Thoracic aorta endothelial cell (primary cell): Measurements from ENCODE around the genes ATF4, ENTHD1 and TMA7B.

GRCh38 chr22:38971096-38971597 is 11.0 kb upstream of the APOBEC3B start:
- CAGE, long polyA plus RNA: no peak

GRCh38 chr22:39150690-39151203 is 1.7 kb downstream of the CBX7 start:
- CAGE, long polyA plus RNA: no peak

- CAGE, long polyA plus RNA: no peak
Observed at GRCh38 chr22:39153320-39153625, 793 bp upstream of the CBX7 start.

GRCh38 chr22:39233353-39234228 is 11.2 kb downstream of the PDGFB start:
- CAGE, long polyA plus RNA: no peak

DNA sequence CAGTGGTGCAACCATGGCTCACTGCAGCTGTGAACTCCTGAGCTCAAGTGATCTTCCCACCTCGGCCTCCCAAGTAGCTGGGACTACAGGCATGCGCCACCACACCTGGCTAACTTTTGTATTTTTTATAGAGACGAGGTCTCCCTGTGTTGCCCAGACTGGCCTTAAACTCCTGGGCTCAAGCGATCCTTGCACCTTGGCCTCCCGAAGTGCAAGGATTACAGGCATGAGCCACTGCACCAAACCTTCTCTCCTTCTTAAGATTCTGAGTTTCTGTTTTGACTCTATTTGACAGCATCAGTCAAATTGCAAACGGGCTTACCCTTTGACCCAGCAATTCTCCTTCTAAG is 32.7 kb downstream of the RPL3 start:
- CAGE, long polyA plus RNA: no peak

GRCh38 chr22:39292428-39293264 is 26.8 kb downstream of the RPL3 start:
- CAGE, long polyA plus RNA: no peak

DNA sequence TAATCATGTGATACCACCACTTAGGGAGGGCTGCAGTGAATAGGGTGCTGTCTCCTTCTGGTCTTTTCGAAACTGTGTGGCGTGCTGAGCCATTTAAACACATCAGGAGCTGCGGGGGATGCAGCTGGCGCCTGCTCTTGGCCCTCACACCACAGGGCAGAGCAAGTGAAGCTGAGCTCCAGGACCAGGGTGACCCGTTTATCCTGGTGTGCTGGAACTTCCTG is 2.6 kb downstream of the SYNGR1 start:
- CAGE, long polyA plus RNA: no peak

DNA sequence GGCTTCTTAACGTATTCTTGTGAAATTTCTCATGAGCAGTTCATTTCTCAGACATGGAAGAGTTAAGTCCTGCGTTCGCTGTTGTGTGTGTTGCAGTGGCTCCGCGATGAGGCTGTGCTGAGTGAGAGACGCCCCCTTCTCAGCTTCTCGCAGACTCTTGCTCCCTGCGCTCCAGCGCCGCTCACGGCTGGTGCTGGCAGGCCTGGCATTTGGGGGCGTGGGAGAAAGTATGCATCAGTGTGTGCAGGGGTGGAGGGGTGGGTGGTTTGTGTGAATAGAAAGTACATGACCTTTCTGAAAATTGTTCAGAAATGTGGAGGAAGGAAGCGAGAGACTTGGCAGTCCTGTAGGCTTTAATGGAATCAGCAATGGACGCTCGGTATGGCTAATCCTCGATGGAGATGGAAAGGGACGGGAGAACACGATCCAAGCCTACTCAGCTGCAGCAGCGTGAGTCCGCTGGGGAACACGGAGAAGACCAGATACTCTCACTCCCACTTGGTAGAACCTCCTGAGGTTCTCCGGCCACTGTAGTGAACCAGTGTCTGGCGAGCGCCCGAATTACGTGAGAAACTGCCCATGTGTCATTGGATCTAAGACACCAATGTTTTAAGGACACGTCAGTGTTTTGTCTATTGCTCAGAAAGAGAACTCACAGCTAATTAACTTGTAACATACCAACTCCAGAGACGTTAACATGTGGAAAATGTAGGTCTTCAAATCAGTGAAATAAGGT is 6.0 kb downstream of the TAB1 start:
- CAGE, long polyA plus RNA: no peak

DNA sequence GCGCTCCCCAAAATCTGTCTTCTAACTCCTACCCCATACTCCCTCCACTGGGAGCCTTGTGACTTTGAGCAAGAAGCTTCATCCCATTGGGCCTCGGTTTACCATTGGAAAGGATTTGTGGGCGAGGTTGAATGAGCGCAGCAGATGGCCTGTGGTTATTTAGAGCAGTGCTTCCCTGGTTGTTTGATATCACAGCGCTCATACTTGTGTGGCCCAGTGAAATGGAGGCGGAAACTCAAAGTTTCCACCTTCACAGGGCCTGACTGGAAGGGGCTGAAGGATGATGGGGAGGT is 1.4 kb upstream of the ATF4 start:
- CAGE, long polyA plus RNA: no peak

DNA sequence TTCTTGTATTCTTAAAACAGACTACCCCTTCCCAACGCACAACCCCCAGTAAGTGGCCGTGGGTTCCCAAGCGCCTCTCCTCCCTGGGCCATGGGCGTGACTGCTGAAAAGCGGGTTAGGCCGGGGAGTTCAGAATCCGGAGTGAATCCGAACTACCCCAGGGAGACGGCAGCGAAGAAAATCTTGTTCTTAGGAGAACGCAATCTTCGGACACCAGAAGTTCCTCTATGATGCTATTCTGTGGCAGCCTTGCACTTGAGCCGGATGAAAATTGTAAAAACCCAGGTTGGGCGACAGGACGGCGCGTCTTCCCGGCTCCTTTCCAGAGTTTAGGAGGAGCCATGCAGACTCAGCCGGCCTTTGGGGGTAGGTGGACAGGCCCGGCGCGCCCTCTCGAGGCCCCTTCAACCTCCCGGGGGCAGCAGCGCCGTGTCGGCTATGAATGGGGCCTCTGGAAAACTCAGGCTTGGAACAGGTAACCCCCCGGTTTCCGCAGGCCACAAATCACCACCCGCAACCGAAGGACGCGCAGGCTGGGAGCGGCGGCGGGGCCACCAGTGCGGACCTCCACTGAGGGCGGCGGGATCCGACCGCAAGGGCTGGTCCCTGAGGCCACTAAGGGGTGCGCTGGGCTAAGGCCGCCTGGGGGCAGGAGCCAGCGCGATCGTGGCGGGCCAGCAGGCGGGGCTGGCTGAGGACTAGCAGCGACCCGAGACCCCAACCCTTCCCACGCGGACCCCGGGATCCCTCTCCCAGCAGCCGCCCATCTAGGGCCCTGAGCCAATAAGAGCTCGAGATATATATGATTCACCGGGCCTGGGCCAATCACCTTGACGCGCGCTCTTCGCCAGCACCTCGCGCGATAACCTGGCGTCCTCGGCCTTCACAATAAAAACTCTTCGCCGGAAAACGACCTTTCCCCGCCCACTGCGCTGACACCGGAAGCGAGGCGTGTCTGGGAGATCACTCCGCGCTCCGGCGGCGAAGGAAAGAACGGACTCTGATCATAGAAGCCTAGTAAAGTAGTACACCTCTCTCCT is 715 bp upstream of the ATF4 start:
- CAGE, long polyA plus RNA: no peak

- CAGE, long polyA plus RNA: no peak
Observed at GRCh38 chr22:39520367-39520935, at the start of gene ATF4. Gene ATF4 (plus strand): TSS chr22:39520562.

DNA sequence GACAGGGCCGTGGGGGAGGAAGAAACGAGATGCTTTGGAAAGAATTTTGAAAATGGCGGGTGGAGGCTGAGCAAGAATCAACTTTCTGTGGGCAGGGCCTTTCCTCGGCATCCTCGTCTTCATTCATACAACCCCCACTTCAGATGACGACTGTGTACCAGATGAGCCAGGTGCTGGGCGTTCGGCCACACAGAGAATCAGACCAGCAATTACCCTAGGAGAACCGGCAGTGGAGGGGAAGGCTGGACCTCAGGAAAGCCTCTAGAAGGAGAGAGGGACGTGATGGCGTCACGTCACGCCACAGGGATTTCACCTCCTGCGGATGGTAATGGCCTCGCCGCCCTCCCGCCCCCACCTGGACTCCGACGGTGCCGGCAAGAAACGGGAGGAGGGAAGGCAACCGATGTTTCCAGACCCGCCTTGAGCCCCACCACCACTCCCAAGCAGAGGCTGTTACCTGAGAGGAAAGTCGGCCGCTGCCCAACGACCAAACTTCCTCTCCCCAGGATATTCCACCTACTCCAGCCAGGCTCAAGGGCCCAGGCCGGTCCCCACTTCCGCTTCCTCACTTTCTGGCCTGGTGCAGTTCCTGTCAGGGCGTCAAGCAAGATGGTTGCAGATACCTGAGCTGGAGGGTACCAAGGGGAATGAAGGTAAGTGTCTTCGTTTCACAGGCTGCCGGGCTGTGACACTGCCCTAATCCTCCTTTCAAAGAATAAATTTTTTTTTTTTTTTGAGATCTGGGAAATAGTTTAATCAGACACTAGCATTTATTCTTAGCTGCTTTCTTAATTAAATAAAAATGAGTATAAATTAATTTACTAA is at the start of gene ENTHD1:
Gene ENTHD1, minus strand, starts transcription at position 523 of the 825 bp plus-strand sequence.
- CAGE, long polyA plus RNA: no peak

- CAGE, long polyA plus RNA: no peak
Observed at GRCh38 chr22:39911222-39911595, 10.3 kb downstream of the GRAP2 start.

DNA sequence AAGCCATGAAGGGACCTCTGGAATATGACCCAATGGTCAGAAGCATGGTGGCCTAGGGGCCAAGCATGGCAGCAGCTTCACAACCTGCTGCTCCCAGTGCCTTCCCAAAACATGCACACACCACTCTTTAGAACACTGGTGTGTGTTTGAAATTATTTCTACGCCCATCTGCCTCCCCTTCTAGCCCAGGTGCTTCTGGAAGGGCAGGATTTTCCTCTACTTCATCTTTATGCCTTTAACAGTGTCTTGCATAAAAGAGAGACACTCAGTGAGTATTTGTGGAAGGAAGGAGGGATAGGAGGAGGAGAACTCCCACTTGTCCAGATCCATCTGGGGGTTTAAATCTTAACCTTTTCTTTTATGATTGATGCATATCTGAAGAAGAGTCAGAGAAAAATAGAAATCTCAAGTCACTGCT is at the start of gene TMA7B:
Gene TMA7B, plus strand, starts transcription at position 162 of the 418 bp plus-strand sequence.
- CAGE, long polyA plus RNA: no peak

GRCh38 chr22:40009301-40009499 is 14.4 kb downstream of the FAM83F start:
- CAGE, long polyA plus RNA: no peak

DNA sequence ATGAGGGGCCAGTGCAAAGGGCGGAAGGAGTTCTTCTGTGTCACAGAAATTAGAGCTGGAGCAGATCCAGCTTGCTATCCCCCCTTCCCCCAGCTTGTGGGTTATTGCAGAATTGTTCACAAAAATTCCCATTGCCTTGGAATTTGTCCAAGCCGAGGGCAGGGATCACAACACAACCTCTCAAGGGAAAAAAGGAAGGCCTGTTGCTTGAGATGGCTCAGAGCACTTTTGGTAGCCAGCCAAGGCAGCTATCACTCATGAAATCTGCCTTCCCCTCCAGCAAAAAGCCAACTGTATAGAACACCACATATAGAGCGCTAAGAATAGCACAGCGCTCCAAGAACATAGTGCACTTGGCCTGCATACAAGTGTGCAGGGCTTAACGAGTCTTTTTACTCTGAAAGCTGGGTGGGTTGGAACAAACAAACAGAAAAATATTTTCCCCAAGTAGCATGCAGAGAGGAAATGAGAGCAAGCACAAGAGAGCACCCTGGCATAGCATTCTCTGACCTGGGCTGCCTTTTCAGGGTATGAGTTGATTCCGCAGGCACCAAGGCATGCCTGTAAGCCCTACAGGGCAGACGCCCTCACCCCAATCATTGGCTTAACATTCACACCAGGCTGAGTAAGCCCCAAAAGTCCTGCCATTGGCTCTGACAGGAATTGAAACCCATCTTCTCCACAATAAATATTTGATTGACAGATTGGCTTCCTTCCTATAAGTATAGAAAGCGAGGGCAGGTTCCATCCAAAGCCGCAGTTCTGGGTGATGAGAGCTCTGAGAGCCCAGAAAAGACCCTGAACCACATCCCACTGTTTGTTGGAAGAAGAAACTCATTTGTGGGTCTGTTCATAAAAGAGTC is 46.4 kb downstream of the FAM83F start:
- CAGE, long polyA plus RNA: no peak

DNA sequence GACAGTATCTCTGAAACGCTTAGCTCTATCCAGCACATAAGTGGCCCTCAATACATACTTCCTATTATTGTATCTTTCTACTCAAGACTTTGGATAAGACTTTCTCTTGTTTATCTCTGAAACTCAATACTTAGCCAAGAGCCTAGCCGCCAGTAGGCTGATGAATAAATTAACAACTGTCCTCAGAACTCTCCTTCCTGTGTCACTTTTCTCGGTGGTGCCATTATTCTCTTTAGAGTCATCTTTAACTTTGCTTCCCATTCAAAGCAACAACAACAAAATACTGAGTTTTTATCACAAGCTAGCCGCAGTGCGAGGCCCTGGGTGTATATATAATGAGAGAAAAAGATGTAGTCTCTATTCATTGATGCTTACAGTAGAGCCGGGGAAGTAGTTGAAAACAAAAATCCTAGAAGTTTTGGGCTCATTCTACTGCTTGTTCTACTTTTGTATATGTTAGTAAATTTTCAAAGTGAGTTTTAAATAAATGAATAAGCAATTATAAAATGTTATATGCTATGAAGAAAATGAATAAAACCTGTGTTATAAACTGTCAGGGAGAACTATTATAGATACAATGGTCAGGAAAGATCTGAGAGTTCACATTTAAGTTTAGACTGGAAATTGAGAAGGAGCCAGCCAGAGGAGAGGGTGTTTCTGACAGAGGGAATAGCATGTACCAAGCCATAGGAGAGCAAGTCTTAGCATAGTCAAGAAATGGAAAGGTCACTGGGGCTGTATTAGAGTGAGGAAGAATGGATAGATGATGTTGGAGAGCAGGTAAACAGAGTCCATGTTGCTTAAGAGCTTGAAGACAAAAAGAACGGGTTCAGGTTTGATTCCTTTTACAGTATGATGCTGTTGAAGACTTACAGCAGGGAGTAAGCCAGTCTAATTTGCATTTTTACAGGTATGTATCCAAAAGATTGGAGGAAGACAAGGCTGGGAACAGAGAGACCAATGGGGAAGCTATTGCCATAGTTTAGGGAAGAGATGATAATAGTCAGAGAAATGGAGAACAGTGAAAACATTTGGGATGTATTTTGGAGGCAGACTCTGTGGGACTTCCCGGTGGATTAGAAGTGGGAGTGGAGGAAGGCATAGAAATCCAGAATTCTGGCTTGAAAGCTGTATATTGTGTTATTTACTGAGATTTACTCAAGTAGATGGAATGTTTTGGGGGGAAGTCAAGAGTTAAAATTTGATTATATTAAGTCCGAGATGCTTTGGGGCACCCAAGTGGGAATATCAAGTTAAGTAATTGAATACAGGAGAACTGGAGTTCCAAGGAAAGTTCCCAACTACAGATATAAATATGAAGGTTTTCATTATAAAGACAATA is 87.4 kb downstream of the FAM83F start:
- CAGE, long polyA plus RNA: no peak

DNA sequence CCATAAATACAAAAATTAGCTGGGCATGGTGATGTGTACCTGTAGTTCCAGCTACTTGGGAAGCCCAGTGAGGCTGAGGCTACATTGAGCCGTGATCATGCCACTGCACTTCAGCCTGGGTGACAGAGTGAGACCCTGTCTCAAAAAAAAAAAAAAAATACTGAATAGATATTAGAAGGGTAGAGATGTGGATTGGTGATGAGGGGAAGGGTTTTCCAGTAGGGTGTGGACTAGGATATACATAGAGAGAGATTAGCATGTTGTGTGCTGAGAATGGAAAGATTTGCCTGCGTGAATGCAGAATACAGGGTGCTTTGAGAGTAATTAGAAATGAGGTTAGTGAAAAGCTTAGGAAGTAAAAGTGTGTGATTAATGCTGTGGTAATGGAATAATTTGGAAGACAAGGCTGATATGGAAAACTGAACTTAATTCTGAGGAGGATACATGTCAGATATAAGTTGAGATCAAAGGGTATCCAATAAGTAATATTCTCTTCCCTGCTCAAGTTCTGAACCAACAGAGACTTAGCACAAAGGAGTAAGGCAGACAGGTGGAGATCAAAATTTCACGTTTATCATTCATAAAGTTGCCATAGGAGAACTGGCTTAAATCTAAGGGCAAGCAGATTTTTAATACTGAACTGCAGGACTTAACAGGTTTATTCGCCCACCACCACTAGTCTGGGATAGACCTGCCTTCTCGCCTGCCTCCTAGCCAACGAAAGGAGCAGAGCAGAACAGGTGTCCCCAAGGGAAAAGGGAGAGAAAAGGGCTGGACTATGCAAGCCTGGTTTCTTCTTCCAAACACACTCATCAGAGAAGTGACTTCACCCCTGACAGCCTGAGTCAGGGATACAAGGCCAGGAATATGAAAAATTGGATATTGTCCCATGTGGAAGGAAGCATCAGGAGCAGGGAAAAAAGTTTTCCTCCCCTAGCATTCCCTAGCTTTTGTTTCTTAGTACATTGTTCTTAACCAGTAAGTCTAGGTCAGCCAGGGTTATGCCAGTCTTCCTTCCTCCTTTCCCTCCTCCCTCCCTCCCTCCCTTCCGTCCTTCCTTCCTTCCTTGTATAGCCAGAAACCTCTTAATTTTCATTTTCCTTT is 57.2 kb upstream of the TNRC6B start:
- CAGE, long polyA plus RNA: no peak

GRCh38 chr22:40182746-40183989 is 5.4 kb downstream of the TNRC6B start:
- CAGE, long polyA plus RNA: no peak

DNA sequence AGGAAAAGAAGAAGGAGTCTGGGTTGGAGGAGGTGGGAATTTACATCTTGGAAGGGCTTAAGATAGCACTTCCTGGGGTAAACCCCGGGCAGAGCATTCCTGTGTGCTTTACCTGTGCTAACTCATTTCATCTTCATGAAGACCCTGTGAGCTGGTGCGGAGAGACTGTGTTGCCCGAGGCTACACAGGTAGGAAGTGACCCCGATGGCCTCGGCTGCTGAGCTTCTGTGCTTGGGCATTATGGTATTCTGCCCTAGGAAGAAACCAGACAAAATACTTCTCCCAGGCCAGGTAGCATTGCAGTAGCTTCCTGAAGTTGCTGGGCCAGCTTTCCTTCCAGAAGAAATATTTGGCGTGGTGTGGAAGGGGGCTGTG is 16.4 kb downstream of the TNRC6B start:
- CAGE, long polyA plus RNA: no peak